ENCODE measurements around a stretch of chr12.

DNA sequence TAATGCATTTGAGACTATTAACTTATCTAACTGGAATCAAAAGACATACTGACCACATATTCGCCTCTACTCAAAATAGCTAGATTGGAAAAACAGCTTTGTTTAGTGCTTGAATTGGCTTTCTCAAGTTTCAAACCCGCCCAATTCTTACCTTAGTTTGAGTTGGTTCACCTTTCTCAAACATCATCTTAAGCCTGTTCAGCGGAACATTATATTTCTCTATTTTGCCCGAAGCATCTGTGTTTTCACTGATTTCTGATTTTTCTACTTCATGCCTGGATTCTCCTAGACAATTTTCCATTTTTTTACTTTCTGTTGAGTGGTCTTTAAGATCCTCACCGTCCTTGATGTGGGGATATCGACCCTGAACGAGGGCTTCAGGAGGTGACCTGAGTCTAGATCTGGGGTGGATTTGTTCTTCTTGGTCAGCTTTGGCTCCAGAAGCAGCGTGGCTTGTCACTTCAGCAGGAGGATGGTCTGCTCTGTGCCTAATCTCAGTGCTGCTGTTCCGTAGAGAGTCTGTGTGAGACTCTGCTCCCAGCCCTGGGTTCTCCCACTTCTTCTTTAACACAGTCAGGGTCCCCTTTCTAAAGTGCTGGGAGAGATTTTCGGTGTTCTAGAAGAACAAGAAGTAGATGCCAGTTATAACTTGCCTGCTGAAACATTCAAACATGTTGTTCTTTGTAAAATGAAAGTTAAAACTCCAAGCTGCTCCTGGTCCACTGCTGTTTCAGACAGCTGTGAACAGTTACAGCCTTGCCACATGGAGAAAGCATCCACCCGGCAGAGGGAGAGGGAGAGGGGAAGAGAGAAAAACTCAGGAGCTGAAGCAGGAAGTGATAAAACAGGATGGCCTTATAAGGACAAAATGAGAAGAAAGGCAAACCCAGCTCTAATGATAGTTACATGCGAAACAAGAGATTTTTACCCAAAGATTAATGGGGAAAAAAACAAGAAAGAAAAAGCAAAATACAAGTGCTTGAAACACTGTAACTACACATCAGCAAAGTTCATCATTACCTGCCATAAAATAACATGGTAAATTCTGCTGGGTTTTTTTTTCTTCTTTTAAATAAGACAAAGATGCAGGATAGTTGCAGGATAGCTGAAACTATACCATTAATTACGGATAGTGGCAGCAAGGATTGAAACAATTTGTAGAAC lies 55.1 kb upstream of the CERS5 start:
- RRBS, 2 experiments: no CpG with 5 or more reads among the region's 13 CpGs

GRCh38 chr12:50614237-50614815 lies 109.5 kb downstream of the DIP2B start:
- RRBS, 2 experiments: no CpG with 5 or more reads among the region's 4 CpGs

DNA sequence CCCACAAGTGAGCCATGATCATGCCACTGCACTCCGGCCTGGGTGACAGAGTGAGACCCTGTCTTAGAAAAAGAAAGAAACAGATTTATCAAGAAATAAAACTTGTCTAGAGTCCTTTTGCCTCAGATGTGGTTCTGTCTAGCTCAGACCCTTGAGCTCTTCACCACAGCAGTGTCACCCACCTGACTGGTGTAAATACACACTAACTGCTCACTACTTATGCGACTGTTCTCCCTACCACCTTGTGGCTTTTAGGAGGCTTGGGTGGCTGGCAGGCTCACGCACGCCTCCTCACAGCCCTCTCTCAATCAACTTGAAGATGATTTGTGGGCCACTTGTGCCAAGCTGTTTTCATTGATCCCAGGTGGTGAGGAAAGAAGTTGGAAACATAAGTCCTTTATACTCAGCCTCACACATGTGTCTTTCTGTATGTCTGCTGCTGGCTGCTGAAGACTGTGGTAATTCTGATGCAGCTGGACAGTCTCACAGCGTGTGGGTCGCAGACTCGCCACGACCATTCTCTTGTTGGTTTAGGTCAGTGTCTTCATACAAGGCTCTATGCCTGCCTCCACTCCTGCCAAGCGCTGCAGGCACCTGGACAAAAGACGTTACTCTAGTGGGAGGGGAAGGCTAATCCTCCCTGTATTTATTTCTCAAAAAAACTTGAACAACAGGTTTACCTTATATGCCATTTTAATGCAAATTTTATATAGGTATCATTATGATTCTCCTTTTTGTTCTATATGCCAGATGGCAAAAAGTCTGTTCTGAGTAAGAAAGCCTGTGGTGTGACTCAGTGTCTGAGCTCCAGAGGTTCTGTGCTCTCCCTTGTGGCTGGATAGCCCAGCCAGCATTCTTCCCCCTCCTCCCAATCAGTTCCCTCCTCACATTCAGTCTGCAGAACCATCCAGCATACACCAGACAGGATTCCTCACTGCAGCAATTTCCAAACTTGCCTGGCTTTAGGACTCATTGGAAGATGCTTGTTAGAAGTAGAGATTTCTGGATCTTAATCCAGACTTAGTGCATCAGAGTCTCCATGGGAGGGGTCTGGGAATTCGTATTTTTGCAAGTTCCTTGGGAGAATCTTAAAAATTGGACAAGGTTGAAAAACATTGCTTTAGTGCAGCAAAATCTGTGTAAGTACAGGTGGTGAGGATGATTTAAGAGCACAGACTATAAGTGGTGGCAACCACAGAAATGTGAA lies 115.6 kb downstream of the DIP2B start:
- RRBS, 2 experiments: no CpG with 5 or more reads among the region's 11 CpGs

GRCh38 chr12:50689188-50689839 lies 74.6 kb upstream of the ATF1 start:
- RRBS, 2 experiments: no CpG with 5 or more reads among the region's 8 CpGs

DNA sequence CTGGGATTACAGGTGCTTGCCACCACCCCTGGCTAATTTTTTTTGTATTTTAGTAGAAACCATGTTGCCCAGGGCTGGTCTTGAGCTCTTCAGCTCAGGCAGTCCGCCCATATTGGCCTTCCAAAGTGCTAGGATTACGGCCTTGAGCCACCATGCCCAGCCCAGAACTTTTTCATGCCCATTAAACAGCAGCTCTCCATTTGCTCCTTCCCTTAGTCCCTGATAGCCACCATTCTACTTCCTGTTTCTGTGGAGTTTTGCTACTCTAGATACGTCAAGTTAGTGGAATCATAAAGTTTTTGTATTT lies 14.8 kb downstream of the ATF1 start:
- RRBS, 2 experiments: no CpG with 5 or more reads among the region's 3 CpGs

- RRBS, 2 experiments: no CpG with 5 or more reads among the region's 17 CpGs
Observed at GRCh38 chr12:51064051-51064823, 16.1 kb downstream of the LETMD1 start.

- RRBS, 2 experiments: 65 to 74% methylated on average over 5 of the region's 31 CpGs
Observed at GRCh38 chr12:51197708-51198411, 20.0 kb downstream of the POU6F1 start.

DNA sequence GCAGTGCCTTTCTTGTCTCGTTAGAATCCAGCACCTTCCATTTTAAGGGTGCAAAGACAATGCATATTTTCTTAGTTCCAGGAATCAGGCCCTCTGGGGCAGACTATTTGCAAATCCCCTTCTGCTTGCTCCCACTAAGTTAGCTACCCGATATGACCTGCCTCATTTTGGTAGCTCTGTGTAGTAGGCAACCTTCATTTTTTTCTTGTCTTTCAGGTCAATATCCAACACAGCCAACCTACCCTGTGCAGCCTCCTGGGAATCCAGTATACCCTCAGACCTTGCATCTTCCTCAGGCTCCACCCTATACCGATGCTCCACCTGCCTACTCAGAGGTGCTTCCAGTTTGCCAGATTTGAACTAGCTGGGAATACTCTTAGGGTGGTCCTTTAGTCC lies 1.5 kb downstream of the DAZAP2 start:
- RRBS, 2 experiments: no CpG with 5 or more reads among the region's 3 CpGs

DNA sequence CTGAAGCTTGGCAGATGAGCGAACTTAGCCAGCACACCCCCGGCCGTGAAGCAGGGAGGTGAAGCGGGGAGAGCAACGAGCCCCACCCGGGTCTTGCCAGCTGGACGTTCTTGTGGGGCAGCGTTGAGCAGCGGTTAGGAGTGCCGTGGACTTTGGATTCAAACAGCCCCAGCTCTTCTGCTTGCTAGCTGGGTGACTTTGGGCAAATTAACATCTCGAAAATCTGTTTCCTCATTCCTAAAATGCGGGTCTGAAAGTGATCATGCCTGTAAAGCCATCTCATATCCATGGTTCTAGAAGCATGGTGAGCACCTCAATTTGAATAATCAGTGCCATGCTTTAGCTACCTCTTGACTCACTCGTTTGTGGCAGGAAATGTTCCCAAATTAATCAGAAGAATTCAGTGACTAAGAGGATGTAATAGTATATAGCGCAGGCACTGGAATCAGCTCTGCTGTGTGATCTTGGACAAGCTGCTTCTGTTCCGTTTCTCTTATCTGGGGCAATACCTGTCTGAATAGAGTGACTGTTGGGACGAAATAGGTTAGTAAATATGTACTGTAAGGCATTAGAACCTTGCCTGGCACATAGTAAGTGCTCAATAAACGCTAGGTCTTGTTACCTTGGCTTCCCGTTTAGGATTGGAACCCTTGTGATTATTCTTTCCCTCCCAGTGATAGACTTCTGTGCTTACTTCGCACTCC lies 664 bp upstream of the SMAGP start:
- RRBS, 2 experiments: 5% methylated on average over 5 of the region's 19 CpGs

DNA sequence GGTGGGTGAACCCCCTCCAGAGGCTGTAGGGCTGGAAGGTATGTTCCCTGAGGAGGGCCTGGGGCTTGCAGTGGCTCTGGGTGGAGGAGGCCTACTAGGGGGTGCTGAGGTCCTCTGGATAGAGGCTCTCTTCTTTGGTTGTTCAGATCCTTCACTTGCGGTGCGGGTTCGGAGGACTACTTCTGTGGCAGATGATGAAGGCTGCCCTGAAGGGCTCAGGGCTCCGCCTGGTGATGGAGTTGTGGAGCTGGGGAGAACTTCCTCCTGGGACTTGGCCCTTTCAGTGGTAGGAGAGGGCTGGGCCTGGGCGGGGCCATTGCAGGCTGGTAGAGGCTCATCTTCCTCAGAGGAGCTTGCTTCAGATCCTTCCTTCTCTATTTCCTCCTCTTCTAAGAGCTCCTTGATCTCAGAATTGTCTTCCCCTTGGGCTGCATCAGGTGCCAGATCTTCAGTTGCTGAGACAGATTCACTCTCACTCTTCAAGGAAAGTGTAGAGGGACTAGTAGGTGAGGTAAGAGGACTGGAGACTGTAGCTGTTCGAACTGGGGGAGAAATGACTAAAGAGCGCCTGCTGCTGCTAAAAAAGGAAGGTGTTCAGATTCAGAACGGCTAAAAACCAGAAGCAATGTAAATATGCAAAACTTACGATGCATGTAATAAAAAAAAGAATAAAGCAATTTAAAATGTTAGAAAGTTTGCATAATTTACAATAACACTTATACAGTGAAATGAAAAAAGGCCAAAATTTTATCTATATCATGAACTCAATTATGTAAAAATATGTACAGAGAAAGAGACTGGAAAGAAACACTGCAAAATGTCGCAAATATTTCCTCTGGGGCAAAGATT lies 21.8 kb upstream of the SMAGP start:
- RRBS, 2 experiments: no CpG with 5 or more reads among the region's 10 CpGs

- RRBS, 2 experiments: no CpG with 5 or more reads among the region's 7 CpGs
Observed at GRCh38 chr12:51399724-51400247, 8.6 kb upstream of the GALNT6 start.

- RRBS, 2 experiments: 74% methylated on average over 3 of the region's 16 CpGs; no CpG with 5 or more reads in 1 of the 2 experiments
Observed at GRCh38 chr12:51450624-51451242, 26.1 kb downstream of the SLC4A8 start.

GRCh38 chr12:51806751-51807298 lies 7.9 kb downstream of the TMDD1 start:
- RRBS, 2 experiments: 54 to 81% methylated on average over 3 of the region's 19 CpGs

GRCh38 chr12:51848259-51848573 lies 302 bp downstream of the FIGNL2 start:
- RRBS, 2 experiments: 1 to 5% methylated on average over 31 to 33 of the region's 38 CpGs

DNA sequence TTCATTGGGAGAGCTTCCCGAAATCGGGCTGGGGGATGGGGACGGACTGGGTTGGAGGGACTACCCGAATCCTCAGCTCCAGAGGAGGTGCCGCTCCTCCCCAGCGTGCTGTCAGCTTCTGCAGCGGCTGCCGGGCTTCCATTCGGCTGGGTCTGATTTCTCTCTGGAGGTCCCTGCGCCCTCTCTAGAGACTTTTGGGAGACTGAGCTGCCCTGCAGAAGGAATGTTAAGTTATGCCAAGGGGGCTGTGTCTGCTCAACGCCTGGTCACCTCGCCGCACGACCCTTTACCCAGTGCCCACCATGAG lies 15.9 kb upstream of the FIGNL2 start:
- RRBS, 2 experiments: no CpG with 5 or more reads among the region's 14 CpGs

GRCh38 chr12:51884548-51884793 lies 3.4 kb upstream of the ANKRD33 start:
- RRBS, 2 experiments: no CpG with 5 or more reads among the region's 2 CpGs

- RRBS, 2 experiments: no CpG with 5 or more reads among the region's 1 CpG
Observed at GRCh38 chr12:51906363-51906609, 1.0 kb upstream of the ACVRL1 start.

GRCh38 chr12:51923983-51924518 lies 16.7 kb downstream of the ACVRL1 start:
- RRBS, 2 experiments: no CpG with 5 or more reads among the region's 15 CpGs

DNA sequence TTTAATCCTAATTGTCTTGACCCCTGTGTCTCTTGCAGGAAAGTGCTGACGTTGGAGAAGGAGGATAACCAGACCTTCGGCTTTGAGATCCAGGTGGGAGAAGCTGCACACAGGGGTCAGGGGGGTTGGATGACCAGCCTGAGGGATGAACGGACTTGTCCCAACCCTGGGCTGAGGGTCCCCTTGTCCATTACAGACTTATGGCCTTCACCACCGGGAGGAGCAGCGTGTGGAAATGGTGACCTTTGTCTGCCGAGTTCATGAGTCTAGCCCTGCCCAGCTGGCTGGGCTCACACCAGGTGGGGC lies 4.0 kb downstream of the TAMALIN start:
- RRBS, 2 experiments: no CpG with 5 or more reads among the region's 6 CpGs

DNA sequence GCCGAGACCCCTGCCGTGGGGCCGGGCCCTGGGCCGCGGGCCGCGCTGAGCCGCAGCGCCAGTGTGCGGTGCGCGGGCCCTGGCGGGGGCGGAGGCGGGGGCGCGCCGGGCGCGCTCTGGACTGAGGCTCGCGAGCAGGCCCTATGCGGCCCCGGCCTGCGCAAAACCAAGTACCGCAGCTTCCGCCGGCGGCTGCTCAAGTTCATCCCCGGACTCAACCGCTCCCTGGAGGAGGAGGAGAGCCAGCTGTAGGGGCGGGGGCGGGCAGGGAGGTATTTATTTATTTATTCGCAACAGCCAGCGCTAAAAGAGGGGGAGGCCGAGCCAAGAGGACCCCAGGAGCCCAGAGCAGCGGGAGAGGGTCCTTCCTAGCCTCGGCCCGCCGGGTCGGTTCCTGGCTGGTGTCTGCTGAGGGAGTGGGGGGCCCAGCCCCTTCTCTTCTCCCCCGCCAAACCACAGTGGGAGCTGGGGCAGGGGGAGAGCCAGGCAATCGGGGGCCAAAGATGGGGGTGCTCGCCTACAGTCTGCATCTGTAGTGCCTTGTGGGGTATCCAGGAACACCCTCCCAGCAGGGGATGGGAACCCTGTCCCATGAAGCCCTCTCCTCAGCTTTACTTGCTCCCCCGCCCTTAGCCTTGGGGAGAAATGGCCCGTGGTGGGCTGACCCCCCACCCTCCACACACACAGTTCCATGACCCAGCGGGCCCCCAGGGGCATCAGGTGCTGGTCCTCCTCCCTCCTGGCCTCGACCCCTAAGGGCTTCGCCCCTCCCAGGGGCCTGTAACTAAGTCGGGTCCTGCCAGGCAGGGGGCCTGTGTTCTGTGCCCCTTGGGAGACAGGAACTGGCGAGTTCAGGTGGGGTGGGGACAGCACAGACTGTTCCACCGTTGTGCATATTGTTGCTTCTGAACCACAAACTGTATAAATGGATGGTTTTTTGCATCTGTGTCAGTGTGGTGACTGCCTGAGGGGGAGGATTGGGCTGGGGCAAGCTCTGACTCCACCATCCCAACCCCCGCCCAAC lies 8.5 kb downstream of the TAMALIN start:
- RRBS, 2 experiments: 93 to 95% methylated on average over 20 of the region's 53 CpGs

Data from Panc1 (cell line).